Measurements from ENCODE around the genes MIER1 and LRRC7.

DNA sequence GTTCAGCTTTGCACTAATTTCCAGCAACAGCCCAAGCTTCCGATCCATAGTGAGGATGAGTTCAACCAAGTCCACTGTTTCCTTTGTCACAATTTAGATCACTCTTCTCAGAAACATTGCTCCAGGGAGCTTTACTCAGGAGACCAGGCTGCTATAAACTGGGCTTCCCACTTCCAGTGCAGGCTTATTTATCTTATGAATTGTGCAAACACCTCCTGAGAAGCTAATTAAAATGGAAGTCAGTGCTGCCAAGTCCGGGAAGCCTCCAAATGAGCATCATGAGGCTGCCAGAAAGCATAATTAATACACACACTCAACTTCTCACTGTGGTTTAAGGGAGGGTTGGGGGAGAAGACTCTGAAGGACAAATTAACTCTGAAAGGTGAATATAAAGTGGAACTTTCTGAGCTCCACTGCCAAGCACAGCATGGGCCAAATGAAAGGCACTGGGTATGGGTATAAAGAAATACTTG lies 145.0 kb upstream of the SGIP1 start:
- PRO-cap = no peak

DNA sequence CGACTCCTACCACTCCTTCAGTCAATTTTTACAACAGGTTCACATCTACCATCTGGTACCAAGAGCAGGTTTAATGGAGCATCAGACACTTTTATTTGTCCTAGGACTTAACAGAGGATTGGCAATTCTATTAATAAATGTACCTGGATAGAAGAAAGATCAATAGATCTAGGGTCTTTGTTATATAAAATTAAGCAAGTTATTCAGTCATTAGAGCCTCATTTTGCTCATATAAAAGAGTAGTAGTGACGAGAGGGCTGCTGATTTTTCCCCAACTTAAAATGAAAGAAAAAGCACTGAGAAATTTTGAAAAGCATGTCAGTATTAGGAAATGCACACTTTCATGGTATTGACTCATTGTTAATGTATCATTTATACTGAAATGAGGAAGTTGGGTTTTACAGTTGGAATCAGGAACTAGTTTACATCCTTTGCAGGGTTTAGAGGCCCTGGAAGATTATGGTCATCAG lies 95.1 kb upstream of the SGIP1 start:
- PRO-cap = no peak

DNA sequence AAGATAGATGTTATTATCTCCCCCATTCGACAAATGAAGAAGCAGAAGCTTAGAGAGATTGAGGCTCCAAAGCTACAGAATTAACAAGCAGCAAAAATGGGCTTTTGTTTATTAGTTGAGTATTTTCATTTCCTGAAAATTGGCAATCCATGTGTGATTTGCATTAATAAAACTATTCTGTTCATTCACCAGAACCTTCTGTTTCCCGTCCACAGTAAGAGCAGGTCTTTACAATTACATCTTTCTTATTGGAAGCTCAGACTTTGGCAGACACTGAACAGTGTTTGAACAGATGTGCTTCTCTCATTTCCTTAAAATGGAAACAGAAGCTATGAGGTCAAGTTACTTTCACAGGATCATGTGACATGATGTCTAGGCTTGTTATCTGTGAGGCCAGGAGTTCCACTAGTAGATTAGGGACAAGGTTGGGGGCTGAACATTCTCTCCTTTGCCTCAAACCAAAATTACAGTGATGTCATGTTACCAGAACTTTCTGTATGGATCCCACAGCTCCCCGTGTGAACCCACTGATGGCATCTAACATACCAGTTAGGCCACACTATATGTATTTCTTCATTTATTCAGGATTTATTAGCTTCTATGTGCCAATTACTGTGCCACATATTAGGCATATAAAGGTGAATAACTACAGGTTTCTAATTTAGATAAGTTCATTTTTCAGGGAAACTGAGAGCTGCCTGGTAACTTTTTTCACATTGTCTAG lies 5.9 kb downstream of the DYNLT5 start:
- PRO-cap = bidirectional peak, plus-strand start at position 411 of the sequence, minus-strand start at position 250 of the sequence

GRCh38 chr1:66924722-66925641 lies at the start of gene MIER1:
TSS of gene MIER1 (plus strand) at chr1:66924990.
- PRO-cap = bidirectional peak, plus-strand start at chr1:66924950, minus-strand start at chr1:66924960; bidirectional peak, plus-strand start at chr1:66925248, minus-strand start at chr1:66925198; bidirectional peak, plus-strand start at chr1:66925333, minus-strand start at chr1:66925389

DNA sequence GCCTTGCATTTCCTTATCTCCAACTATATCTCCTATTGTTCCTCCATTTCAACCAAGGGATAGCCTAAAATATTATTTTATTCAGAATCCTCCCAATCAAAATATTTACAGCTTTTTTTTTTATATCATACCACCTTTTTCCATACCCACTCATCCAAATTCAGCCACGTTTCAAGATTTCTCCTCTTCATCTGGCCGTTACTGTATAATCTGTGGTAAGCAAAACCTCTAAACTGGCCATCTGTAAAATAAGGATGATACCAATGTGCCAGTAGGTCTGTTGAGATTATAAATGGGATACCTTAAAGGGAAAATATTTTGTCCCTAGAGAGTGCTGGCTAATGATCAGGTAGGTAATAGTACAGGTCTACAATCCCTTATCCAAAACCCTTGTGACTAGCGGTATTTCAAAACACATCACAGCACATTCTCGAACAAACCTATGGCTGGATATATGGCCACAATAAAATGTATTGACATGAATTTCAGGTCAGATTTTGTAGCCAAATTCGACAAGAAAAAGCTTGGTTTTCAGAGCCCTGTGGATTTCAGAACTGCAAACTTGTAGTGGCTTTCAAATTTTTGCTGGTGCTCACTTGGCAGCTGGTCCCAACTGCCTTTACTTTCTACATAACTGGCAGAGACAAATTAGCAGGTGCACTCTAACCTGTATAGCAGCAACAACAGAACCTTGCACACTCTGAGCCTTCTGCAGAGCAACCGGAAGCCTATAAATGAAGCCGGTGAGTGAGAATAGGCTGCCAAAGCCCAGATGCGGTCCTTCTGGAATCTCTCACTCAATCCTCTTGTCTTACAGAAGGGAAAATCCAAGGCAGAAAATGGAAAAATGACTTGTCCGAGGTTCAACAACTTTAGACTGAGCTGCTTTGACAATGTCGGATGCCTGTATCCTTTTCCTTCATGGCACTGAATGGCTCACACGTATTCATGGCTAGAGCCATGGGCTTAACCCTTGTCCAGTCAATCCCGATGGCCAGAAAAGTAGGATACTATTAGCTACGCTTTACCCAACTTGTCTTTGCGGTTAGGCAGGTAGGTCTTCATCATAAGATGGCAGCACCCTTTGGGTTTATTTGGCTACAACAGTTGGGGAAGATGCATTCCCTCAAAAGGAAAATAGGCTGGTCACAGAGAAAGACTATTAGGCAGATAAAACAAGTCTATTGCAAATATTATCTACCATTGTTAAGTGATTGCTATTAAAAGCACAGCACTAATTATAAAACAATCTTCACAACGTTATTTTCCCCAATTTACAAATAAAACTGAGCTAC lies 61.8 kb downstream of the SLC35D1 start:
- PRO-cap = no peak

GRCh38 chr1:67430984-67431379 lies 780 bp upstream of the SERBP1 start:
- PRO-cap = bidirectional peak, plus-strand start at chr1:67431110, minus-strand start at chr1:67431083

DNA sequence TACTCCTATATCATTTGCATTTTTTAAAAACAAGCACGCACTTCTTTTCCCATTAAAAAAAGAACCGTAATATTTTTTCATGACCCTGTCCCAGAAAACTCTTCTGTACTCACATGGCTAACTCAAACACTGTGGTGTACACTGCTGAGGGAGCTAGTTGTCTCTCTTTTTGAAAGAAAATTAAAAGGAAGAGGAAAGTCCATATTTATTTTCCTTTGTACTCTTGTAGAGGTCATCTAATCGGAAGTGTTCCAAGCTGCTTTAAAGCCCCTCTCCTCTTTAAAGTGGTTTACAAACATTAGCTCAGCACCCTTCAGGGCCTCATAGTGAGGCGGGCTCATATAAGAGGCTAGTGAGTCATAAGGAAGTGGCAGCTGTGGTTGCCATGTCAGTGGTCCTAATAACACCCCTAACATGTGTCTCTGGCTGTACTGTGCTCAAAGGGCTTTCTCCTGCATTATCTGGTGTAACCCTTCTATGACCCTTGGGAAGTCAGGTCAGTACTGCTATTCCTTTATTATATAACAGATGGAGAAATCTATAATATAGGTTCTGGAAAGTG lies 104.4 kb upstream of the SERBP1 start:
- PRO-cap = no peak

GRCh38 chr1:67561533-67562375 lies 123.2 kb upstream of the GADD45A start:
- PRO-cap = no peak

DNA sequence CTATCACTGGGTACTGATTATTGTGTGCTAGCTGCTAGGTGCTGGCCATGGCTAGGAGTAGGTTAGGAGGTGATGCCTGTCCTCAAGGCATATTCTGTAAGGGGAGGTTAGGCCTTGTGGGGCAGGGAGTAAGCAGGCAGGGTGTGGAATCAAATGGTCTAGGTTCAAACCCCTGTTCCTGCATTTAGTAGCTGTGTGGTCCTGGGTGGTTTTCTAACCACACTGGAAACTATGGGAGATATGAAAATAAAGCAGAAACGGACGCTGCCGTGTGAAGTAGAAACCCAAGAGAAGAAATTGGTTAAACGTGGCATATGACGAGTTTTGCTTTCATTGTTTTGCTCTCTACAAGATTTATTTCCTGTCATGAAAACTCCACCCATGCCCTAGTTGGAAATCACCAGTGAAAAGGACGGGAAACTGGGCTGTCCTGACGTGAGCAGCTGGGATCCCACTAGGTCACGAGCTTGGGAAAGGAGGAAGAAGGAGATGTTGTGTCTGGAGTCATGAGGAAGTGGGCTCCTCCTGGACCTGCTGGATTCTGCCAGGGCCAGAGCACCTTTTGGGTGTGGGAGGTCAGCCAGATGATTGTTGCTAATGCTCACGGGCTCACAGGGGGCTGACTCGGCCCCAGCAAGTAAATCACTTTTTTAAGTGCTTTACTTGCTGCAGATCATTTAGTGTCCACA lies 120.8 kb upstream of the GADD45A start:
- PRO-cap = bidirectional peak, plus-strand start at position 433 of the sequence, minus-strand start at position 299 of the sequence

GRCh38 chr1:67717865-67718326 lies 32.9 kb downstream of the GADD45A start:
- PRO-cap = no peak

GRCh38 chr1:67733466-67734692 lies 48.9 kb downstream of the GADD45A start:
- PRO-cap = no peak

GRCh38 chr1:67746271-67746883 lies 61.4 kb downstream of the GADD45A start:
- PRO-cap = no peak

- PRO-cap = no peak
Measured at GRCh38 chr1:67755320-67756377, 70.6 kb downstream of the GADD45A start.

- PRO-cap = unidirectional peak, minus-strand start at chr1:67847611
Measured at GRCh38 chr1:67847480-67847889, 14.2 kb upstream of the GNG12 start.

- PRO-cap = no peak
Measured at GRCh38 chr1:68161848-68162387, 70.4 kb downstream of the WLS start.

- PRO-cap = no peak
Measured at GRCh38 chr1:68176807-68177550, 55.3 kb downstream of the WLS start.

- PRO-cap = no peak
Measured at GRCh38 chr1:68217285-68217718, 15.0 kb downstream of the WLS start.

DNA sequence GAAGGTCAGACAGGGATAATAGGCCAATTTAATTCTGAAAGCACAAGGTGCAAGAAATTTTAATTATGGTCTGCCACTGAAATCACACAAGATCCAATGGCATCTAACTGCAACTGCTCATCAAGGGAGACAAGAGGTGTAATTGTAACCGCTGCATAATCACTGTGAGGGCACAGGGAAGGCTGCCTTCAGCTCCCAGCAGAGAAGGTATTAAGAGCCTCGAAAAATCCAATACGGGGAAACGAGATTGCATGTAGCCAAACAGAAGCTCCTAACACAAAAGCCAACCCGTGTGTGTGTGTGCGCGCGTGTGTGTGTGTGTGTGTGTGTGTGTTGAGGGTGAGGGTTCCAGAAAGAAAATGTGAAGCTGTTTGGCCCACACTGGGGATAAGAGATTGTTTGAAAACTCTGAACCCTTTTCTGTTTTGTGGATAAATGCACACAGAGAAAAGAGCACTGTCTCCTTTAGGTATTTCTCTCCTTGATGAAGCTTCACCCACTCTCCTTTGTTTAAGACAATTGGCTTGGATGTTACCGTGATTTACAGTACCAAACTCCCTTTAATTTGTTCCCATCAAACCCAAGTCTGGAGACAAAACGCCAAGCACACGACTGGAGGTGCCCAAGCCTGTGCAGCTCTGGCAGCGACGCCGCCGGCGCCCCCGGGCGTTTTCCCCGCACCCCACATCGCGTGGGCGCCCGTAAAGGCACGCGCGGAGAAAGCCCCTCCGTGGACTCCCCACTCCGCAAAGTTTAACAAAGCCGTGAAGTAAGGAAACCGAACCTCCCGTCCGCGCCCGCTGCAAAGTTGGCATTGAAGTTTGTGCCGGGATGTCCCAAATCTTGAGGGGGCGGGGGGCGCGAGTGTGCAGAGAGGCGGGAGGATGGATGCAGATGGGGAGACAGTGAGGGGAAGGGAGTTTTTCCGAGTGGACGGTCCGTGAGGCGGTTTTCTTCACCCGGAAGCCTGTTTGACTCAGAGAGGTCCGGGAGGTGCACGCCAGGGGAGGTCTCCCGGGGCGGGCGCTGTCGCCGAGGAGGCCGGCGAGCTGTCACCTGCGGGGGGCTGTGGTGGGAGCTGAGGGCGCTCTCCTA lies 1.7 kb downstream of the WLS start:
- PRO-cap = bidirectional peak, plus-strand start at position 979 of the sequence, minus-strand start at position 755 of the sequence

DNA sequence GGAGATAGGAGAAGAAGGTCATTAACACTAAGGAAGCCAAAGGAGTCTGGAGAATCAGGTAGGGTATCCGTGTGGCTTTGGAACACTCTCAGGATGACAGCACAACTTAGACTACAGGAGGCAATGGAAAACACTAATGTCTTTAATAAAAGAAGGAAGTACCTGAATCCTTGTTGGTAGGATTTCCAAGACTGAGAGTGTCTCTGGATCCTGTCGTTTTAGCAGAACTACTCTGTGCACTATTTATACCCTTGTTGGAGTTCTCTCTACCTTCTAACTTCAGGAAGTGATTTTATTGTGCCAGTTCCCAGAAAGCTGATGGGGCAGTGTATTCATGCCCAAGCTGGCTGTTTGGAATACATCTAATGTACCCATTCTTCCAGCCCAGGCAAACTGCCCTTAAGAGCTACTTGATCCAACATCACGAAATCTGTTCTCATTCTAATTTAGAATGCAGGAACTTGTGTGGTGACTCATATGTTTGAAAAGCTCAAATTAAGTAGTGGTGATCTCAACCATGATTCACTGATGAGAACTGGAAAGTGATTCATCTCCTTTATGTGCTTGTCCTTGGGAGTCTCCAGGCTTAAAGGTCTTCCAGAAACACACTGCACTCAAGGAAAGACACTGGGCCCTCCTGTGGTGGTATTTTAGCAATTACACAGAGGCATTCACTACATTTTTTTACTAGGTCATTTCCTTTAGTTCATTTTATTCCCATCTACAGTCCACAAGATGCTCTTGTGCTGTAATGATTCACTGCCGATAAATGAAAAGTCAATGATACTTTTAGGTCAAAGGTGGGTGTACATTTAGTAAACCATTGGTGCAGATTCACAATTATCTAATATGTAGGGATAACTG lies 65.5 kb downstream of the RPE65 start:
- PRO-cap = no peak

GRCh38 chr1:69567692-69568391 lies at the start of gene LRRC7:
TSS of gene LRRC7 (plus strand) at chr1:69567922.
- PRO-cap = no peak

Data from bronchial lymph node (tissue), 1 donor.